Measurements from ENCODE around the genes PPP1R3C and HHEX.

DNA sequence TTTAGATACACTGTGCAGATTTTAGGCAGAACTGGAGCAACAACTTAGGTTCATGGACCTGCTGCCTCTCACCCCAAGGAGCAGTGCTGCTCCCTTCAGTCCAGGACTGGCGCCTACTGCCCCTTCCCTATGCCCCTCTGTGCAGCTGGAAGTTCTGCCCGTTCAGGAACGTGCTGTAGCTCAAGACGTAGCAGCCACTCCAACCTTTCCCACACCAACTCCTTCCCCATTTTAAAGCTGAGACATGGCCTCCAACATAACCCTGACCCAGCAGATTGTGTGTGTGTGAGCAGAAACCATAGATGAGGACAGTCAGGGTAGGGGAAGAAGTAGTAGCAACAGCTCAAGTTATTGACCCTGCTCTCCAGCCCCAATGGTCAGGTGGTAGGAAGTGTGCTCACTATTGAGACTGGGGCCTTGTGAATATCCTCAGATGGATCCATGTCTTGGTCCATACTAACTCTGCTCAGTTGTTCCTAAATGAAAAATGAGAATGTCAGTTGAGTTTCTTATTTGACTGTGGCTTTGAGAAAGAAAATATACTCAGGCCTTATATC is 4.9 kb downstream of the PPP1R3C start:
- PRO-cap, result no peak

- PRO-cap, result bidirectional peak, plus-strand start at chr10:91633266, minus-strand start at chr10:91633071
Observed at GRCh38 chr10:91632526-91633649, at the start of gene PPP1R3C. Gene PPP1R3C, minus strand, starts transcription at chr10:91633071.

GRCh38 chr10:91700241-91700692 is 67.4 kb upstream of the PPP1R3C start:
- PRO-cap, result no peak

- PRO-cap, result bidirectional peak, plus-strand start at chr10:91908499, minus-strand start at chr10:91908370
Observed at GRCh38 chr10:91908250-91909351, 685 bp downstream of the FGFBP3 start.

DNA sequence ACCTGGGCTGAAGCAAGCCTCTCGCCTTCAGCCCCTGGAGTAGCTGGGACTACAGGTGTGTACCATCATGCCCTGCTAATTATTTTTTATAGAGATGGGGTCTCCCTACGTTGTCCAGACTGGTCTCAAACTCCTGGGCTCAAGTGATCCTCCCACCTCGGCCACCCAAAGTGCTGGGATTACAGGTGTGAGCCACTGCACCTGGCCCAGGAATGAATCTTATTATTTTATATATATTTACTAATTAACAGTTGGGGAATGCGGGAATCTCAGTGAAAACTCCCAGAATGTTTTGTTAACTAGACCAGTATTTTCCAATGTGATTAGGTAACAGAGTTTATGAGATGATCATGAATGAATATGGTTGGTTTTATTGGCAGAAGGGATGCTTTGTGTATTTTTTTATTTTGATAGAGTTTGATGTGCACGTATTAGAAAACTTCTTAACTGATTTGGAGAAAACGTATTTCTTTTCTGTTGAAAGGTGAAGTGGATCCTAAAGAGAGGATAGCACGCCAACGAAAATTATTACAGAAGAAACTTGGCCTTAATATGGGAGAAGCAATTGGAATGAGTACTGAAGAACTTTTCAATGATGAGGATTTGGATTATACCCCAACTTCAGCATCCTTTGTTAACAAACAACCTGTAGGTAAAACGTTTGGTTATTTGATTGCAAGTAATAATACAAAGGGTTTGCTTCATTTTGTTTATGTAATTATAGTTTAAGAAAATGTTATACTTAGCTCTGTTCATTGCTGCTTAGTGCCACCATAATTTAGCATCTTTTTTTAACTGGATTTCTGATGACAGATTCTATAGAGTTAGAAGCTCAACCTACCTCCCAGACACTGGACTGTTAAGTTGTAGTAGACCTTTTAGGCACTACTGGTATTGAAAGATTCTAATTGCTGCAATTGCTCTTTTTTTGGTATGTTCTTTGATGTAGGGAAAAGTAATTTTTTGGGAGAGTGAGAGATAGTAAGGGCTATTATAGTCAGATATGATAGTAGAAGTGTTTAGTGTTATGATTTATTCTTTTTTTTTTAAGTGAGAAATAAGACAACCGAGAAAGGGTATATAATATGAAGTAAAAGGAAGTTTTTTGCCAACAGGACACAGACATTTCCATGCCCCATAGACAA is 27.7 kb downstream of the BTAF1 start:
- PRO-cap, result no peak

DNA sequence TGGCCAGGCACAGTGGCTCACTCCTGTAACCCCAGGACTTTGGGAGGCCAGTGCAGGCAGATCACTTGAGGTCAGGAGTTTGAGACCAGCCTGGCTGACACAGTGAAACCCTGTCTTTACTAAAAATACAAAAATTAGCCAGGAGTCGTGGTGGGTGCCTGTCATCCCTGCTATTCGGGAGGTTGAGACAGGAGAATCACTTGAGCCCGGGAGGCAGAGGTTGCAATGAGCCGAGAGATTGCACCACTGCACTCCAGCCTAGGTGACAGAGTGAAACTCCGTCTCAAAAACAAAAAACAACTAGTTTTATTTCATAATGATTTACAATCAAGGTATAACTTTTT is 51.0 kb downstream of the BTAF1 start:
- PRO-cap, result no peak

- PRO-cap, result unidirectional peak, minus-strand start at chr10:92292282
Observed at GRCh38 chr10:92291965-92292459, 1.0 kb downstream of the MARCHF5 start.

- PRO-cap, result no peak
Observed at GRCh38 chr10:92541195-92541429, 32.8 kb downstream of the IDE start.

- PRO-cap, result no peak
Observed at GRCh38 chr10:92590683-92591131, 2.2 kb upstream of the KIF11 start.

DNA sequence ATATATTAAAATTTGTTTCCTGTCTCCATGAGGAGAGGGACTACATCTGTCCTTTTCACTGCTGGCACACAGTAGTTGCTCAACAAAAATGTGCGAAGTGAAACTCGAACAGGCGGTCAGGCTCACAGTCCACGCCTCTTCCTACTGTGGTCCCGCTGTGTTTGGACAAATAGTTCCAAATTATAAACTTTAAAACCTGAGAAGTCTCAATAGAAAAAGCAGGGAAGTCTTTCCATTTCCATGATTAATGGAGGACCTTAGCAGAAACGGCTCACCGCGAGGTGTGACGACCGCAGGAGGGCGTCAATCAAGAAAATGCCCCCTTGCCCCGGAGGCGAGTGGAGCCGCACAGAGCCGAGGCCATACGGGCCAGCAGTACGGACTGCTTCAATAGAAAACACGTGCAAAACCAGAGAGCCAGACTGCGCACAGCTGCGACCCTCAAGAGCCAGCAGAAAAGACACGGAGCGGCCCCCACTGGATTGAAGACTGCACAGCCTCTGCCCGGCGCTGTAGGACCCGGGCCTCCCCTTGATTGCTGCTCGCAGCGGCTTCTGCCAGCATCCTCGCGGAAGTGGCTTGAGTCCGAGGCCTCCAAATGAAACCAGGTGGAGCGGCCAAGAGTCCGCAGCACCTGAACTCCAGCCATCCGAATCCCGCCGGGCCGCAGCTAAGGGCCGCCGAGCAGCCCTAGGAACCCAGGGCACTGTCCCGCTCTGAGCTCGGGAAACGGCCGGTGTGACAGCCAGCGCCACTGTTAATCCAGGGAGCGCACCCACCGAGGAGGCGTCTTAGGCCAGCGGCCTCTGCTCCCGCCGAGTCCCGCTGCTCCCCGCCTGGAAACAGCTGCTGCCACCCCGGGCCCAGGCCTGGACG is 847 bp upstream of the HHEX start:
- PRO-cap, result no peak

- PRO-cap, result bidirectional peak, plus-strand start at chr10:92689955, minus-strand start at chr10:92689749
Observed at GRCh38 chr10:92689546-92690347, at the start of gene HHEX. Gene HHEX, plus strand, starts transcription at chr10:92689955.

GRCh38 chr10:92692050-92693044 is 2.6 kb downstream of the HHEX start:
- PRO-cap, result no peak

GRCh38 chr10:92848642-92849465 is 534 bp downstream of the EXOC6 start:
- PRO-cap, result bidirectional peak, plus-strand start at chr10:92848797, minus-strand start at chr10:92848736

- PRO-cap, result no peak
Observed at GRCh38 chr10:92927864-92928683, 79.8 kb downstream of the EXOC6 start.

GRCh38 chr10:93499783-93500302 is 3.4 kb downstream of the CEP55 start:
- PRO-cap, result no peak

GRCh38 chr10:93542172-93542772 is 24.2 kb upstream of the FFAR4 start:
- PRO-cap, result no peak

DNA sequence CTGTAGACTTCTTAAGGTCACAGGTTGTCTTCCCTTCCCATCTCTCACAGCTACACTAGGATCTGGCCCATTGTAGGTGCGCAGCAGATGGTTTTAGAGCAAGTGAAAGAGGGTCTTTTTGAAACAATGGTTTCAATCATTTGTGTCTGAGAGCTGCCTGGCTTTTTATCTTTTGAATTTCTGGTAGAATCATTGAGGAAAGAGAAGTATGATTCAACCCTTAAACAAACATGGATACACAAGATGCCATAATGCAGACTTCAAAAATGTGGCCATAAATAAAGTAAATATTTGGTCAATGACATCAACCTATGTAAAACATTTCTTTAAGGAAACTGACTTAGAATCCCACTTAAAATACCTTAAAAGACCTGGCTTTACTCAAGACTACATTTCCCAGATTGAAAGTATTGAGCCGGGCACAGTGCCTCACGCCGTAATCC is 17.8 kb upstream of the FFAR4 start:
- PRO-cap, result no peak

GRCh38 chr10:93753669-93754127 is 4.0 kb upstream of the LGI1 start:
- PRO-cap, result no peak

DNA sequence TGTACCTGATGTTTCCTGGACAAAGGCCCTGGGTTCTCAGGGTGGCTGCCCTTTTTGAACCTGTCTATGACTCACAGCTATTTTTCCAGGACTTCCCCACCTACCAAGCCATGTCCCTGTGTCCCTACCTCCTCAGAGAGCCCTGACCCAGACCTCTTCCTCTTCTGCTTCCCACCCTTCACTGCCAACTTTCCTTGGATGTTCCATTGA is 149.4 kb downstream of the NOC3L start:
- PRO-cap, result no peak

GRCh38 chr10:94252210-94253005 is 110.3 kb downstream of the NOC3L start:
- PRO-cap, result no peak